IMR-90 (cell line): ENCODE data around the gene GAPT.

DNA sequence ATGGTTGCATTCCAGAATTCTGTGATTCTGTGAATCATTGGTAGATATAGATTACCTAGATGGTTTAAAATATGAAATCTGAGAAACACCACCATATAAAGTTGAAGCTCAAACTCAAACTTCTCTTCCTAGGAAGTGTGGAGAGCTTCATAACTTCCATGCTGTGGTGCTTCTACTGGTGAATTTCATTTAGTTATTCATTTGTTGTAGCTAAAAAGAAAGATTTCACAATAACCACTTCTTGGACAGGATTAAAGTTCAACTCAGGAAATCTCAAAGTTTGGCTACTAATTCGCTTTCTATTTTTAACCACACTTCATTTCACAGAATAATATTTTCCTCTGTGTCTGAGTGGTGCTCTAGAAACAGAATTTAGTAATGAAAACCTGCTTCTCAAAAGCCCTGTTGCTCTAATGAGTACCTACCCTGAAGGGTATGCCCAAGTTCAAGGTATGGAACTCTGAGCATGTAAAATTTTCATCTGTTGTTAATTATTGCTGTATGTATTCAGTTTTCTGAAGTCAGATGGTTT lies 73.9 kb downstream of the ACTBL2 start:
- RRBS, result no CpG with 5 or more reads among the region's 1 CpG
CAGE:
- cytosol, long polyA plus RNA, result no peak
- long polyA plus RNA, result no peak
- nucleus, long polyA plus RNA, result no peak

DNA sequence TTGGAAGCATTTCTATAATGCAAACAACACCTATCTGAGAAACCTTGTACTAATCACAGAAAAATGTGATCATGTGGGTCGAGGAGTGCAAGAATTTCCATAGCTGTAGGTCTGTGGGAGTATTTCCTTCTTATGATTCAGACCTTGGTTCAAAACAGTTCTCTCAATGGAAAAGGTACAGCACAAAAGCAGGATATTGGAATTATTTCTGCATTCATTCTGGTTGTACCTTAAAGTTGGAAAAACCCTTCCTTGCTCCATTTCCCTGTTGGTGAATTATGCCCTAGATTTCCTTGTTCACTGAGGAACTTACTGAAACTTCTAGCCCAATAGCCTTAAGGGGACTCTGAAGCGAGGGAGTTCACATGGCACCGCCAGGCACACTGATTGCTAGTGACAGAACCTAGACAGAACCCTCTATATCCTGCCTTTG lies 46.7 kb downstream of the ACTBL2 start:
- RRBS, result no CpG with 5 or more reads among the region's 3 CpGs
CAGE:
- cytosol, long polyA plus RNA, result no peak
- long polyA plus RNA, result no peak
- nucleus, long polyA plus RNA, result no peak

DNA sequence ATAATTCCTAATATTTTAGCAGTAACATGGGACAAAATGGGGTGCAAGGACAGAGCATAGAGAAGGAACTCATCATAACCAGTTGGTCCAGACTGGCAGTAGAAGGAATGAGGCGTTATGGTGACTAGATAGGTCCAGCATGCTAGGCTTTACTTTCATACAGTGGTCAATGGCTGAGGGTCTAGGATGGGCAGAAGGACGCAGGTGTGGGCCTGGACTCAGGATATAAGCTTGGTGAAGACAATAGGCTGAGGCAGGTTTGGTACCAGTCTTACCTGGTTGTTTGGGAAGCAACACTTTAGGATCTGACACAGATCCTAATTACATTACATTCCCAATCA lies 153.5 kb upstream of the ACTBL2 start:
- RRBS, result no CpG with 5 or more reads among the region's 2 CpGs
CAGE:
- cytosol, long polyA plus RNA, result no peak
- long polyA plus RNA, result no peak
- nucleus, long polyA plus RNA, result no peak

GRCh38 chr5:58088865-58089497 lies 370.9 kb downstream of the PLK2 start:
- RRBS, result no CpG with 5 or more reads among the region's 7 CpGs
CAGE:
- cytosol, long polyA plus RNA, result no peak
- long polyA plus RNA, result no peak
- nucleus, long polyA plus RNA, result no peak

- RRBS, result no CpG with 5 or more reads among the region's 9 CpGs
CAGE:
- cytosol, long polyA plus RNA, result no peak
- long polyA plus RNA, result no peak
- nucleus, long polyA plus RNA, result no peak
Measured at GRCh38 chr5:58453889-58454841, 5.7 kb downstream of the PLK2 start.

- RRBS, result no CpG with 5 or more reads among the region's 5 CpGs
CAGE:
- cytosol, long polyA plus RNA, result no peak
- long polyA plus RNA, result no peak
- nucleus, long polyA plus RNA, result no peak
Measured at GRCh38 chr5:58456946-58457532, 2.8 kb downstream of the PLK2 start.

DNA sequence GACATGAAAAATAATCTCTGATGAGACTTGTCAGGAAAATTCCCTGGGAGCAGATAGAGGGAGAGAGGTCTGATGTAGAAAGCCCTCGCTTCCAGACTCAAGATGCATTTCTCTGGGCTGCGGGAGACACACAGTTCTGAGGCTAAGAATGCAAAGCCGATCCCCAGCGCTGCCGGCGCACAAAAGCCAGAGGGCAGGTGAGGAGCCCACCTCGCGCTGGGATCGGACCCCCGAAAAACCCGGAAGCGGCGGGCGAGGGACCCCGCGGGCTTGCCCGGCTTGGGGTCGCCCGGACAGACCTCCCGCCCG lies 581 bp downstream of the PLK2 start:
- RRBS, result 1% methylated on average over 13 of the region's 21 CpGs
CAGE:
- cytosol, long polyA plus RNA, result no peak
- long polyA plus RNA, result no peak
- nucleus, long polyA plus RNA, result no peak

- RRBS, result no CpG with 5 or more reads among the region's 5 CpGs
CAGE:
- cytosol, long polyA plus RNA, result no peak
- long polyA plus RNA, result no peak
- nucleus, long polyA plus RNA, result no peak
Measured at GRCh38 chr5:58491254-58491767, at the start of gene GAPT. Gene GAPT (plus strand): TSS chr5:58491435.

DNA sequence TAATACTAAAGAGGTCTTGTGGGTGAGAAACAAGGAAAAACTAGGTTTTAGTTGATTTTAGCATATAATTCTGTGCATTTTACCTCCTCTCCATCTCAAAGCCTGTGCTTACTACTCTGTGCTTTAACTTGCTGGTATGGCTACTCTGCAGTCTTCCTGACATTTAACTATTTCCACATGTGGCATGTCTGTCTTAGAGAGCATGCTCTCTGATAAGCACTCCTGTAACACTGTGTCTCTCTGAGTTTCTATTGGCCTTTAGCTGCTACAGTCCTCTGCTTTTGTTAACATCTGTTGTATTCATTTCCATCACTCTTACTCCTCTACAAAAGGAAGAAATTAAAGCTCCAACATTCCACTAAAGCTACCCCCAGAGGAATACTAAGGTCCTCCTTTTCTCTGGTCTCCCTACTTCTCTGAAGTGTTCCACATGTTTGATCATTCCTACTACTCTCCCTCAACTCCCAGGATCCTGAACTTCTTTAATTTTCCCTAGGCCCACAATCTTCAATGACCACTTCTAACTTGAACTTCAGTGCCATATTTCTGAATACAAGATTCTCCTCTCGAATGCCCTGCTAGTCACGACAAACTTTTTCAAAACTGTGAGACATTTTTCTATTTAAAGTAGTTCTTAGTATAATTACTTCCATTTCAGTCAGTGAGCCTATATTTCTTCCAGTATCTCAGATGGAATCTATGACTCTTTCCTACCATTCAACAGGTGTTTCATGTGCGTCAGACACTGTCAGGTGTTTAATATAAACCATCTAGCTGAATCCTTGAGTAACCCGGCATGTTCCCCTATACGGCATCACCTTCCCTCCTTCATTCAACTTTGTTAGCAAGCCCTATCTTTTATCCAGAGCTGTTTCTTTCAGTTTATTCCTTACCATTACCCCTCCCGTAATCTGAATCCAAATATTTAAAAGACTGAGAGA lies 418.6 kb downstream of the RAB3C start:
- RRBS, result no CpG with 5 or more reads among the region's 6 CpGs
CAGE:
- cytosol, long polyA plus RNA, result no peak
- long polyA plus RNA, result no peak
- nucleus, long polyA plus RNA, result no peak

- RRBS, result no CpG with 5 or more reads among the region's 5 CpGs
CAGE:
- cytosol, long polyA plus RNA, result no peak
- long polyA plus RNA, result no peak
- nucleus, long polyA plus RNA, result no peak
Measured at GRCh38 chr5:59018790-59019771, 436.2 kb downstream of the RAB3C start.

GRCh38 chr5:59038898-59040047 lies 456.4 kb downstream of the RAB3C start:
- RRBS, result 3% methylated on average over 48 of the region's 121 CpGs
CAGE:
- cytosol, long polyA plus RNA, result no peak
- long polyA plus RNA, result no peak
- nucleus, long polyA plus RNA, result no peak

DNA sequence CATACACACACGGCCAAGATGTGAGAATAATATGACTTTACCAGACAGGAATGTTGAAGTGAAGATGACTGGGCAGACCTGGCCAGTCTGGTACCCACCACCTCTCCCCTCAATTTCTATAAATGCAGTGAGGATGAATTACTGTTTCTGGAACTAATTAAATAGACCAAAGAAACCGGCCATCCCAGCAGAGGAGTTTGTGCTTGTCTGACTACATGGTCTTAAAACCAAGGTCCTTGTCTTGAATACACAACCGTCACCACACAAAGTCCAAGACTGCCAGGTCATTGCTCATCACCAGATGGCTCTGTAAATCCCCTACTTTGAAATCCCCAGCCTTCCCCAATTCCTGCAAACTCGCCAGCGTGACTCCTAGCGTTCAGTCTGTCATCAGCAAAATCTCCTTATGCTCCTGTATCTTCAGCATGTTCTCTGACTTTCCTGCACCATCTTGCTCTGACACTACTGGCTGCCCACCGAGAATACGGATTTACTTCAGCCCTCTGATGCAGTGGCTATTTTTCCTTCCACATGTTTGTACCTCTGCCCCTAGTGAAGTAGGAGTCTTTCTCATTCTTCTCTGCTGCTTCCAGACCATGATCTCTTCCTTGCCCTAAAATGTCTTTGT lies 147.1 kb downstream of the PDE4D start:
- RRBS, result no CpG with 5 or more reads among the region's 8 CpGs
CAGE:
- cytosol, long polyA plus RNA, result no peak
- long polyA plus RNA, result no peak
- nucleus, long polyA plus RNA, result no peak

DNA sequence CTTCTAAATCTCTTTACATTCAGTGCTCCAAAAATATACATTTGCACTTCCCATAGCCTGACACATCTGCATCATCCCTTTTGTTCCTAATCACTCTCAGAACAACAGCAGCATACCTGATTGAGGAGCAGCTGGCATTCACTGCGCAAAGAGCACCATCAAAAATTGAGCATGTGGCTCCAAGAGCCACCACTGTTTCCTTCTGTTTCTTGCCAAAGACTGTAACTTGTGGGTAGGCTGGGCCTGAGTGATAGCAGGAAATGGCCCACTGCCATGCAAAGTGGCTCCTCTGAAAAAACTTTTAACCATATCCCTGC lies 355.2 kb upstream of the PDE4D start:
- RRBS, result no CpG with 5 or more reads among the region's 1 CpG
CAGE:
- cytosol, long polyA plus RNA, result no peak
- long polyA plus RNA, result no peak
- nucleus, long polyA plus RNA, result no peak

- RRBS, result no CpG with 5 or more reads among the region's 2 CpGs
CAGE:
- cytosol, long polyA plus RNA, result no peak
- long polyA plus RNA, result no peak
- nucleus, long polyA plus RNA, result no peak
Measured at GRCh38 chr5:60285564-60286015, 392.1 kb upstream of the PDE4D start.

GRCh38 chr5:60460650-60461115 lies 239.3 kb downstream of the DEPDC1B start:
- RRBS, result no CpG with 5 or more reads among the region's 3 CpGs
CAGE:
- cytosol, long polyA plus RNA, result no peak
- long polyA plus RNA, result no peak
- nucleus, long polyA plus RNA, result no peak

DNA sequence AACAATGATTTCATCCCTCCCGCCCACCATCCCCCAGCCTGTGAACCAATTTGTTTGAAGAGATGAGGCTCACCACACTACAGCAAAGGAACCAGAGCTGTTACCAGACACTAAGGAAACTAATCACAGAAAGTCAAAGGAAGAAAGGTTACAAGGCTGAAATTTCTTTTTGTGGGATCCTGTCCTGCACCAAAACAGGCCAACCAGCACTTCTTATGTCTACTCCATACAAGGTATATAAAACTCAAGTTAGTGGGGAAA lies 158.4 kb downstream of the DEPDC1B start:
- RRBS, result no CpG with 5 or more reads among the region's 1 CpG
CAGE:
- cytosol, long polyA plus RNA, result no peak
- long polyA plus RNA, result no peak
- nucleus, long polyA plus RNA, result no peak

DNA sequence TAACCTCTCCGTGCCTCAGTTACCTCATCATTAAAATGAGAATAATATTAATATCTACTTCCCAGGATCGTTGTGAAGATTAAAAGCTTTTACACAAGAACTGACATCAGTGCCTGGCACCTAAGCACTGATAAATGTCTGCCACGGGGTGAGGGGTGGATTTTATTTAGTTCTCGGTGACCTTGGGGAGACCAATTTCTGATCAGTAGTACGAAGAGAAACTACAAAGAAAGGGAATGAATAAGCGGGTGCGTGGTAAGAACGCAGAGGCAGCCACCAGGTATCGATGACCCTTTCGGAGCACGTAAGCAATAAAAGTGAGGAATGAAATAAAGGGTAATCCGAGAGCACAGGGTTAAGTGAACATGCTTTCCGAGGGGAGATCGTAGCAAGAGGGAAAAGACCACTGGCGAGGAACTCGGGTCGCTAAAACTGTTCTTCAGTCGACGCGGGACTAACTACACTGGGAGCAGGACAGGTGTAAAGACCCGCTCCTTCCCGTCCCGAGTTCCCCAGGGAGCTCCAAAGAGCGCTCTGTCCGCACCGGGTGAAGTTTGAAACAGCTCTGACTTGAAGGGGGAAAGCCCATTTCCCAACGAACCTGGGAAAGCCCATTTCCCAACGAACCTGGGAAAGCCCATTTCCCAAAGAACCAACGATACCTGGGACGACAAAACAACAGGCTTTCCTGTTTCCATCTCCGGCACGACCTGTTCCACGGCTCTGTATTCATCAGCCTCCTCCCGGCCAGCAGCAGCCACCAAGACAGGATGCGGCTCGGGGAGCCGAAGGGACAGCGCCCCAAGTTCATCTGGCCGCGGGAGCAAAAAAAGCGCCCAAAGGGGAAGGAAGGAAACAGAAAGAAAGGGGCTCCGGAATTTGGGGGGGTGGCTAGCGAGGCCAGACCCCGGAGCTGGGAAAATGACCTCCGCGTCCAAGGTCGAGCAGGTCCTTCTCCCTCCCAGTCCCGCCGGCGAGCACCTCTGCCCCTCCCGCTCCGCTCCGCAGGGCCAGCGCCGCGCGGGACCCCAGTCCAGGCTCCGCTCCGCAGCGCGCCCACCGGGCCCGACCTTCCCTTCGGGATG lies 967 bp downstream of the ELOVL7 start:
- RRBS, result 2% methylated on average over 15 of the region's 64 CpGs
CAGE:
- cytosol, long polyA plus RNA, result no peak
- long polyA plus RNA, result no peak
- nucleus, long polyA plus RNA, result no peak

- RRBS, result 92% methylated on average over 2 of the region's 11 CpGs
CAGE:
- cytosol, long polyA plus RNA, result no peak
- long polyA plus RNA, result no peak
- nucleus, long polyA plus RNA, result no peak
Measured at GRCh38 chr5:61319223-61320253, 12.5 kb upstream of the ZSWIM6 start.

DNA sequence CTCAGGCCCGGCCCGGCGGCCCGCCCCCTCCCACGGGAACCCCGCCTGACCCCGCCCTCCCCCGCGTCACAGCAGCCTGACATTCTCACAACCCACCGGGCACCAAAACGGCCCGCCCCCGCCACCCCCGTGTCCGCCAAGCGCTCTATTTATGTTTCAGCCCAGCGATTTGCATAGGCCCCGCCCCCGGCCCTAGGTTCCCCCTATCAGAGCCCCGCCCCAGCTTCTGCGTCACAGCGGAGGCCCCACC lies 242 bp upstream of the ZSWIM6 start:
- RRBS, result 3% methylated on average over 15 of the region's 22 CpGs
CAGE:
- cytosol, long polyA plus RNA, result no peak
- long polyA plus RNA, result no peak
- nucleus, long polyA plus RNA, result no peak

- RRBS, result no CpG with 5 or more reads among the region's 5 CpGs
CAGE:
- cytosol, long polyA plus RNA, result no peak
- long polyA plus RNA, result no peak
- nucleus, long polyA plus RNA, result no peak
Measured at GRCh38 chr5:61334125-61334628, 2.1 kb downstream of the ZSWIM6 start.